Epithelial cell of proximal tubule (primary cell): ENCODE data around the gene HAPSTR1.

GRCh38 chr16:8843243-8843822 is 25.5 kb downstream of the CARHSP1 start:
- RAMPAGE, long total RNA = no peak
- RRBS = no CpG with 5 or more reads among the region's 16 CpGs

DNA sequence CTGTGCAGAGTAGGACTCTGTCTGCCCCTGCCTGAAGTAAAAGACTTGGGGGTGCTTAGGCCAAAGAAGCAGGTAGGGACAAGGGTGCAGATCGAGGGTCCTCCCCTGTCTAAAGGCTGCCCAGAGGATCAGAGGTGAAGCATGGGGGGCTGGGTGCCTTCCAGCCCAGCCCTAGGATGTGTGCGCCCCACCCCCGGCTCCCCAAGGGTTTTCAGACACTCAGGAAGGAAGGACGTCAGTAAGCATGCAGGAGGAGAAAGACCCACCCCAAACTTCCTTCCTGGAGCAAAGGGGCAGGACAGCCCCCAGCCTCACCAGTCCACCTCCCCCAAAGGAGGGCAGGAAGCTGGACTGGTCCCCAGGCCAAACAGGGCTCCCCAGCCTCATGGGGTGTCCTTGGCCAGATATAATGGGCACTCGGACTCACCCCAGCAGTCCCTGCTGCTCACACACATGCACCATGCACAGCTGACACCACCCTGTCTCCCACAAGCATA is 12.1 kb downstream of the CARHSP1 start:
- RAMPAGE, long total RNA = no peak
- RRBS = no CpG with 5 or more reads among the region's 5 CpGs

GRCh38 chr16:8887958-8888639 is 5.9 kb downstream of the LITAFD start:
- RAMPAGE, long total RNA = no peak
- RRBS = no CpG with 5 or more reads among the region's 18 CpGs

GRCh38 chr16:8922483-8922812 is 40.3 kb downstream of the LITAFD start:
- RAMPAGE, long total RNA = no peak
- RRBS = no CpG with 5 or more reads among the region's 2 CpGs

GRCh38 chr16:8928116-8928780 is 35.5 kb downstream of the USP7 start:
- RAMPAGE, long total RNA = no peak
- RRBS = no CpG with 5 or more reads among the region's 10 CpGs

DNA sequence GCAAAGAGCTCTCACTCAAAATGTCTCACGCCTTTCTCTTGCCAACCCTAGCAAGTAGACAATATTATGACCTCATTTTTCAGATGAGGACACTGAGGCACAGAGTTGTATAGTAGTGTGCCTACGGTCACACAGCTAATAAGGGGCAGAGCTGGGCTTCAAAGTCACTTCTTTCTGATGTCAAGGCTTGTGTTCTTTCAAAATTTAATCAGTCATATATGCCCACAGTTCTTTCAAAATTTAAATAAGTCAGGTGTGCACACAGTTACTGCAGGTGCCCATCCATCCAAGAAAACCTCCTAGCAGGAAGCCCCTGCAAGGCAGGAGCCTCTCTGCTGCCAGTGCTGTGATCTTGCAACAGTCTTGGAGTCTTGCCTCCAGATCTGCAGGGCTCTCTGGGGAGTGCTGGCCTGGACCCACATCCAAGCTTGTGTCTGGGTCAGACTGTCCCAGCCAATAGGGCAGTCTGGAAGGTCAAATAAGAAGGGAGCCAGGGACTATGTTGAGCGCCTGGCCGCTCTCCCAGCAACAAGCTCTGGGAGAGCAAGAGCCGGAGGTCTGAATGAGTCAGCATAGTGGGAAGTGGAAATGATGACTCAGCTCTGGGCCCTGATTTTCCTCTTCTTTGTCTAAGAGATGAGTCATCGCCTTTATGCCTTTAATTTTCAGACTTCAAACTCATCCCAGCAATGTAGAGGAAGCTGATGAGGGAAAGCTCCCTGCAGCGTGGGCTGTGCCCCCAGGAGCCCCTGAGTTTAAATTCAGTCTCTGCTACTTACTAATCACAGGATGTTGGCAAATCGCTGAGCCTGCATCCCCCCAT is 43.9 kb upstream of the HAPSTR1 start:
- RAMPAGE, long total RNA = no peak
- RRBS = no CpG with 5 or more reads among the region's 8 CpGs

DNA sequence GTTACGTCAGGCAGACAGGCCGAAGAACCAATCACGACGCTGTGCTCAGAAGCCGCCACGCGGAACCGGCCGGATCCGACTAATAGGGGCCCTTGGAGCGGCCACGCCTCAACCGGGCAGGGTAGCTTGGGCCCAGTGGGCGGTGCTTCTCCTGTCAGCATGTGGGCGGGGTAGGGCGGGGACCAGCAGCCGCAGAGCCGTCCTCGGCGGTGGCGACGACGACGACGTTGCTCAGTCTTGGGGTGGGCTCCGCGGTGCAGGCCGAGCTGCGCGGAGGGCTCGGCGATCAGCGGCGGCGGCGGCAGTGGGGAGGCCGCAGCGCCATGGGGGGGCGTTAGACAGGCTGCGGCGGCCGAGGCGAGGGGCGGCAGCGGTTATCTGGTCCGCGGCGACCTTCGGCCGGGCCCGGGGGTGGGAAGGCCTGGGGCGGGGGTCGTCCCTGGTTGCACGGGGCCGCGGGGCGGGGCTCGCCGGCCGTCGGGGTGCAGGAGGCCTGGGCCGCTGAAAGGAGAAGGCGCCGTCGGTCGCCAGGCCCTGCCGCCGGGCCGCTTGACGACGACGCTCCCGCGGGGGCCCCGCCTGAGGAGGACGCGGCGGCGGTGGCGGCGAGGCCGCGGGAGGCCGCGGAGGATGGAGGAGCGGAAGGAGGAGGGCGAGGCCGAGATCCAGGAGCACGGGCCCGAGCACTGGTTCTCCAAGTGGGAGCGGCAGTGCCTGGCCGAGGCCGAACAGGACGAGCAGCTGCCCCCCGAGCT is at the start of gene HAPSTR1:
TSS of gene HAPSTR1 (plus strand) at position 230 of the 755 bp plus-strand sequence.
- RAMPAGE, long total RNA = no peak
- RRBS = 2% methylated on average over 18 of the region's 95 CpGs

DNA sequence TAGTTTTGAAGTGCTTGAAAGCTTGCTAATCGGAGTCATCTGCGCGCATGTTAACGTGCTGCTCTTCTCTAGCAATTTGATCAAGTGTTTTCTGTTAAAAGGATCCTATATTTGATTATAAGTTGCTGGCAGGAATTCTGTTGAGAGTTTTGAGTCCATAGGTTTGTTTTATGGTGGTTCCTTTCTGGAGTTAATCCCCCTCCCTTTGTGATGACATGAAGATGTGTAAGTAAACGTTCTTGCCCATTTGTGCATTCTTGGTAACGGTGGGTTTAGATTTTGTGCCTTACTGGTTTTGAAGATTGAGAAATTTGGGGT is 2.0 kb downstream of the HAPSTR1 start:
- RAMPAGE, long total RNA = no peak
- RRBS = no CpG with 5 or more reads among the region's 6 CpGs

DNA sequence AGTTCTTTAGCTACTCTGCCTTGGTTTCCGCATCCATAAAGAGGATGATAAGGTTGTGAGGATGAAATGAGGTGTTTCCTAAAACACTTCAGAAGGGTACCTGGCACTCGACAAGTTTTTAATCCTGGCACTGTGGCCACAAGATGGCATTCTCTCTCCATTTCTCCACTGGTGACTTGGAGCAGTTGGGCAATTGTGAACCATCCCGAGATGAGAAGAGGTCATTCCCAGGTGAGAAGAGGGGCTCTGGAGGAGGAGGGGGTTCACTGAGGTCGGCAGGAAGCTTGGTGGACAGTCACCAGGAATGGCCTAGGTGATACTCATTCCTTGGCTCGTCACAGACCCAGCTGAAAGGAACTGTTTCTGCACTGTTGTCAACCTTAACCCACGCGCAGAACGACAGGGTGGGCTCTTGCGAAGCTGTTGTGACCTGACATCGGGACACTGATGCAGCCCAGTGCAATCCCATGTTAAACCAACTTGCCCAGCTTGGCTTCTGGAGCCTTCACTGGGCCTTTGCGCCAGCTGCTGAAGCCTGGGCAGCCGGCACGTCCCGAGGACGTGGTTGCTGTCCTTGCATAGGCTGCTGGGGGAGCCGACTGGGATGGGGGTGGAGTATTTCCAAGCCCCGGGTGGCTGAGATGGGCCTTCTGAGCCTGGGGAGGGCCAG is 34.0 kb downstream of the HAPSTR1 start:
- RAMPAGE, long total RNA = no peak
- RRBS = 90% methylated on average over 6 of the region's 17 CpGs

GRCh38 chr16:9183673-9184013 is 92.2 kb downstream of the HAPSTR1 start:
- RAMPAGE, long total RNA = no peak
- RRBS = no CpG with 5 or more reads among the region's 11 CpGs

- RAMPAGE, long total RNA = no peak
- RRBS = no CpG with 5 or more reads among the region's 5 CpGs
Measured at GRCh38 chr16:9364510-9365022, 273.1 kb downstream of the HAPSTR1 start.

GRCh38 chr16:10599536-10599994 is 19.2 kb upstream of the EMP2 start:
- RAMPAGE, long total RNA = no peak
- RRBS = no CpG with 5 or more reads among the region's 8 CpGs

GRCh38 chr16:10827959-10828541 is 9.5 kb upstream of the TVP23A start:
- RAMPAGE, long total RNA = no peak
- RRBS = no CpG with 5 or more reads among the region's 9 CpGs

GRCh38 chr16:10870946-10871399 is 6.0 kb upstream of the CIITA start:
- RAMPAGE, long total RNA = no peak
- RRBS = no CpG with 5 or more reads among the region's 7 CpGs

- RAMPAGE, long total RNA = no peak
- RRBS = no CpG with 5 or more reads among the region's 9 CpGs
Measured at GRCh38 chr16:10929696-10930296, 12.5 kb downstream of the DEXI start.

DNA sequence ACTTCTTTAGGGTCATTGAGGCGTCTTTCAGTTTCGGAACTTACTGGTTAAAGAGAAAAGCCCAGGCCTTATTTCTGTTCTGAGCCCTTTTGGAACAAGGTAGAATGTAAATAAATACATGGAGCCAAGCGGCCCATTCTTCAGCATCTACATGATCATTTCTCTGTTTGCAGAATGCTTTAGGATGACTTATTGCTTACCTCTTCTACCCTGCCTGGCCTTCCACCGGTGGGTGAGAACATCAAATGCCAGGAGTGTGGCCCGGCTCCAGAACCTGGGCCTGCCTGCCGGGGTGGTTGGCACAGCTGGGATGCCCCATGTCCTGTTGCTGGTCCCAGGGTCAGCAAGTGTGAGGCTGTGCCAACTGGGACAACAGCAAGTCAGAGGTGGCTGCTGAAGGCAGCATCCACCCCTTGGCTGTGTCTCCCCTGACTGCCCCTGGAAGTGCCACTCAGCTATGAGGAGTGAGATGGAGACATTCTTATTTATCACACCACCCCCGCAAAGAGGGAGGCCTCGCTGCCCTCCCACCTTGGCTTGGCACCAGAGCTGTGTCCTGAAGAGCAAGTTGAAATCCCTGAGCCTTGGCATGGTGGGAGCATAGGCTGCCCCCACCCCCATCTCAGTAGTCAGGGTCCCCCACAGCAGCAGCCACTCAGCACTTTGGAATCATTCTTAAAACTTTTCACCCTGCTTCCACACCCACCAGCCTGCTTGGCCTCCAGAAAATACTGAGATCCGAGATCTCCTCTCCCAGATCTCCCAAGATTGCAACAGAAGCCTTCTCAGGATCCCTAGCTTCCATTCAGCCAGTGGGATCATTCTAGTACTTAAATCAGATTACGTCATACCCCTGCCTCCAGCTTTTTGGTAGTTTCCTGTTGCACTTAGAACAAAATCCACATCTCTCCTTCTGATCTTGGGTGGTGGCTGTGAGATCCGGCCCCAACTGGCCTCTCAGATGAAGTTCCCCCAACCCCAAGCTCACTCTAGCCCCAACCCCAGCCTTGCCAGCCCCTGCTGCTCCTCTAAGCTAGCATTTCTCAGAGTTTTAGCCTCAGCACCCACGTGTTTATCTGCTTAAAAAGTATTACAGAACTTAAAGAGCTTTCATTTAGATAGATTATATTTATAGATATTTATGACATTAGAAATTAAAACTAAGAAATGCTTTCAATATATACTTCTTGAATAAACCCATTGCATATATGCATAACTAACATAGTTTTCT is 127.5 kb downstream of the SOCS1 start:
- RAMPAGE, long total RNA = no peak
- RRBS = 27% methylated on average over 1 of the region's 12 CpGs

GRCh38 chr16:11162853-11163465 is 93.0 kb downstream of the SOCS1 start:
- RAMPAGE, long total RNA = no peak
- RRBS = no CpG with 5 or more reads among the region's 6 CpGs

GRCh38 chr16:11238441-11238665 is 17.7 kb downstream of the SOCS1 start:
- RAMPAGE, long total RNA = no peak
- RRBS = no CpG with 5 or more reads among the region's 3 CpGs

GRCh38 chr16:11253204-11254062 is 2.6 kb downstream of the SOCS1 start:
- RAMPAGE, long total RNA = no peak
- RRBS = no CpG with 5 or more reads among the region's 5 CpGs

DNA sequence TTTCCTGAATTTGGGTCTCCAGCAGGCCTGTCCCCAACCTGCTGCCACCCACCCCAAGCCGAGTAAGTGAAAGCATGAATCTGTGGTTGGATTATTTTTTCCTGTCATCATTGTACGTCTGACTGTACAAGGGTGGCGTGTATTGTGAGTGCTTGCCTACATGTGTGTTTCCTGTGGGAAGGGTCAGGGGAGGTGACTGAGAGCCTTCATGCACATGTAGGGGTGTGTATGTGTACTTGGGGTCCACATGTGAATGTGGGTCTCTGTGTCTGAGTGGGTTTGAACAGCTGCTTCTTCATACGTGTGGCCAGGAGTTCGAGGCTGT is 5.3 kb downstream of the TNP2 start:
- RAMPAGE, long total RNA = no peak
- RRBS = no CpG with 5 or more reads among the region's 5 CpGs